Frontal cortex (tissue), 2 donors: ENCODE measurements around a stretch of chr22.

GRCh38 chr22:30971014-30971783, 2.6 kb upstream of the MORC2 start:
- RAMPAGE, long total RNA: no peak

GRCh38 chr22:30972171-30973263, 3.9 kb upstream of the MORC2 start:
- RAMPAGE, long total RNA: no peak

- RAMPAGE, long total RNA: no peak
Measured at GRCh38 chr22:30974735-30975391, 6.3 kb upstream of the MORC2 start.

DNA sequence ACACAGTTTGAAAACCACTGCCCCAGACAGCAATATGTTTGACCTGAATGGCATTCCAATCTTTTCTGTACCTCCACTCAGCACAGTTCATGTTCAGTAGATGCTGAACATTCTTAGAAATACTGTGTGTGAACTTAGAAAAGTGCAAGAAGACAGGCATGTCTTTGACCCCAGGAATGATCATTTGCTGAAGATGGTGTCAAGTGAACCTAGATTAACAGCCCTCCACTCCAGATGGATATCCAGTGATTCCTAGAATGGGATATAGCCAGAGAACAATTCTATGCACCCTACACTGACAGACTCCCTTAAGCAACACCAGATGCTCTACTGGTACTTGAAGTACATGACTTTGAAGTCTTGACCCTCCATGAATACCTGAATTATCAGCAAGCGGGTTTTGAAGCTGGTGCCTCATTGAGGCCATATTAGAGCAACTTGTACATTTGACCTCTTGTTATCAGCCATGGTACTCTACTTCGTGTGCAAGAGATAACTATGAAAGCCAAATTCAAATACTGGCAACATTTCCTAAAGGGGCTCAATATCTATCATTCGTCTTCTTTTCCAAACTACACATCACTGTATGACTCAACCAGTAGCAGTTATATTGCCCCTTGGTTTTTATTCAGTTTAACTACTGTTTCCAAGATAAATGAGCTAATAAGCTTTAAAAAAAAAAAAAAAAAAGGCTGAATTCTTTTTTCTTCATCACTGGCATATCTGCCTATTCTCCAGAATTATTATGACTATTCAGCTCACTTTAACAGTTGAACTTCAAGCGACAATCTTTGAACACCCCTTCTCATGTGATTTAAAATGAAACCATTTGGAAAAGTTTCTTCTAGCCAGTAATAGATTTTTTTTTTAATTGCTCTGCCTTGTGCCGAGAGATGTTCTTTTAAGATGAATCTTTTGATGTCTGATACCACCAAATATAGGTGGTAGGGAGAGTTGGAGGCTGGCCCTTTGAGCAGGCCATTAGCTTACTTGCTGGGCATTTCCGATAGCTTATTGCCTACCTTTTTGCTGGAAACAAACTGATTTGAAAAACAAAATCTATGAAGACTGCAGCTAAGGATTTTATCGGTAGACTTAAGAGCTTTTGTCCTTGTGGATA, 7.2 kb upstream of the MORC2 start:
- RAMPAGE, long total RNA: no peak

- RAMPAGE, long total RNA: no peak
Measured at GRCh38 chr22:31078804-31079674, 2.1 kb upstream of the SMTN start.

- RAMPAGE, long total RNA: no peak
Measured at GRCh38 chr22:31195249-31195911, 16.7 kb upstream of the LIMK2 start.

- RAMPAGE, long total RNA: no peak
Measured at GRCh38 chr22:31204228-31204807, 7.8 kb upstream of the LIMK2 start.

DNA sequence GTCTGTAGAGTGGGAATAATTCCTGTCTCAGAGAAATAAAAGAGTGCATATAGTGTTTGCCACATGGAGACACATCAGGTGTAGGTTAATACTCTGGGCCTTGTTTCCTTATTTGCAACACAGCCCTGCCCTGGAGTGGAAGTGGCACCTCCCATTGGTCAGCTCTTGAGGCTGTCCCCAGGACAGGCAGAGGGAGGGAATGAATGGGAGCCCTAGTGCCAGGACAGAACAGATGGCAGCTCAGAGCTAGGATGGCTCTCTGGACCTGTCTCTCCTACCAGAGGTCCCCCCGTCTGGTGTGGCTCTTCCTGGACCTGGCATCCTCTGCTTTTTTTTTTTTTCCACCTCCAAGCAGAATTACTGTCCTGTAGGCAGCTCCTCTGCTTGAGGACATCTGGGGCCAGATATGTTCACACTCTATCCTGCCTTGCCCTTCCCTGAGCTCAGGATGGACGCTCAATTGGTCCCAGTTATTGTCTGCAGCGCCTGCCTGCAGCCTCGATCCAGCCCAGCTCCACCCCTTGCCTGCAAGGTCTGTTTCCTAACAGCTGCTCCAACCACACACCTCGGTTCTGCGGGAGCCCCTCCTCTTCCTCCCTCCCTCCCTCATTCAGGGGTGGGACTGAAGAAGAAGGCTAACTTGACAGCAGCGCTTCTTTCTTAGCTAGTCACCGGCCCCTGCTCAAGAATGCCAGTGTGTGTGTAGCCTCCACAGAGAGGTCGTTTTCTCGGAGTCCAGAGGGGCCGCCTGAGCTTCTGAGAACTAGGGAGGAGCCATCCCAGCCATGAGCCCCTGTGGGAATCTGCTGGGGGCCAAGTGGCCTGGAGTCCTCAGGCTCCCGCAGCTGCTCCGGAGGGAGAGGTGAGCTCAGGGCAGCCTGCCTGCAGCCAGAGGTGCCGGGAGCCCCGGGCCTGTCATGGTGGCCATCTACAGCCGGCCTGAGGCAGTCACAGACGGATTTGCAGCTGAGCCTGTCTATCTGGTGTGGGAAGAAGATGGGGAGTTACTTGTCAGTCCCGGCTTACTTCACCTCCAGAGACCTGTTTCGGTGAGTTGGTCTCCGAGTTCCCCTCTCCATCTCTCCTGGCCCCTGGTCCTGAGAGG, 36.0 kb downstream of the LIMK2 start:
- RAMPAGE, long total RNA: no peak

DNA sequence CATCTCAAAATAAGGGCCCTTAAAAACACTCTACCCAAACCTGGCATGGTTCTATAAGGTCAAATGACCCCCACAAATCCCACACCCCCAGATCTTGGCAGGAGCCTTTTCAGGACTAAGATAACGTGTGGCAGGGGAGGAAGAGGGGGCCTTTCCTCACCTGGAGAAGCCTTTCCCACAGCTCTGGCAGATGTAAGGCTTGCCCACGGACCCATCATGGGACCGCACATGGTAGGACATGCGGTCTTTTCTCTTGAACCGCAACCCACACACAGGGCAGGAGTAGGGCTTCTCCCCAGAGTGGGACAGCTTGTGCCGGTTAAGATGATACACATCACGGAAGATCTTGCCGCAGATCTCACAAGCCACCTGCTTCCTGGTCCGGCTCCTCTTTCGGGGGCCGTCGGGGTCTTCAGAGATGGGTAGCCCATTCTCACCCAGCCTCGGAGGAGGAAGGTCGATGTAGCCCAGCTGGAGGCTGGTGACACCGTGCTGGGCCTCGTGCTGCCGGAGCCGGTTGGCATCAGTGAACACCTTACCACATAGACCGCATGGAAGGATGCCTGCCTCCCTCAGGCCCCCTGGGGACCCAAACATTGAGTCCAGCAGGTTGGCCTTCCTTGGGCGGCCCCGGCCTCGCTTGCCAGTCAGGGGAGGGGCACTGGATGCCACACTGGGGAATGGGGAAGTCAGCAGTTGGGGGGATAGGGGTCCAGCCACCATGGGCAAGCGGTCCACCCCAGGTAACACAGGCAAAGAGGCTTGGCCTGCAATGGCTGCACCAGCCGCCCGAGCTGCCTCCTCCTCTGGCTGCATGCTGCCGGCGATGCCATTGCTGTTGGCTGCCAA, 1.8 kb downstream of the PATZ1 start:
- RAMPAGE, long total RNA: no peak

- RAMPAGE, long total RNA: no peak
Measured at GRCh38 chr22:31400080-31400620, 746 bp downstream of the DRG1 start.

GRCh38 chr22:31402917-31403320, 3.5 kb downstream of the DRG1 start:
- RAMPAGE, long total RNA: no peak

GRCh38 chr22:31490038-31490353, 354 bp upstream of the EIF4ENIF1 start:
- RAMPAGE, long total RNA: no peak

DNA sequence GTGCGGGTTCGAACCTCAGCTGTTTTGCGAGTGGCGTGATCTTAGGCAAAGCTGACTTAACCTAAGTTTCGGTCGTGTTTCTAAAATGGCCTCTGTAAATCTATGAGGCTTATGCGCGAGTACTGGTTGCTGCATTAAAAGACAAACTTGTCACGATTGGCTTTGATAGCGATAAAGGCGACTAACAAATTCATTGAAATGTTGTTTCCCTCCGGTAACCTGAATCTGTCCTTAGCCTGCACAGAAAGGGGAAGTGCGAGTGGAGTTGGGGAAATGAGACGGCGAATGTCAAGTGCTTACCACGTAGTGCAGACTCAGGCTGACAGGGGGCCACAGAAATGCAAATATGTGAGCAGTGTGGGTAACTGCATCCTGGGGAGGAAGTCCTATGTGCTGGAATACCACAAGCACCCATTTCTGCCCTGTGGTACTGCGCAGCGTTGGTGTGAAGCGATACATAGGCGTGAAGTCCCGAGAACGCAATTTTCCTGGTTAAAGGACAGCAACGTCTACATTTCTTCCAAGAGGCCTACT, 779 bp upstream of the EIF4ENIF1 start:
- RAMPAGE, long total RNA: no peak

DNA sequence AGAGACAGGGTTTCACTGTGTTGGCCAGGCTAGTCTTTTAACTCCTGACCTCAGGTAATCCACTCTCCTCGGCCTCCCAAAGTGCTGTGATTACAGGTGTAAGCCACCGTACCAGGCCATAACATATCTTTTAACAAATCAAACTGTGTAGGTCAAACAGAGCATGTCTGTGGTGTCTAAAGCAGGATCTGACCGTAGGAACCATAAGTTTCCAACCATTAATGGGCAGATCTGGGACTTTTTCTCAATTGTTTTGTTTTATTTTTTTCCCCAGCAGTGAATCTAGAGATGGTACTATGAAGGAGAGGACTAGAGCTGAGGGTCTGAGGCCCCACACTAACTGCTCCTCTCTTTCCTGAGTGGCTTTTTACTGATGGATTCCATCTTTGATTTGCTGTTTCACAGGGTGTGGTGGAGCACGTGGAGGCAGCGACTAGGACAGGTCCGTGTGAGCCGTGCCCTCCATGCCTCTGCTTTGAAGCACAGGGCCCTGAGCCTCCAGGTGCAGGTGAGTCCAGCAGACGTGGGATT, 64.6 kb downstream of the SFI1 start:
- RAMPAGE, long total RNA: no peak

GRCh38 chr22:31626228-31626953, 35.6 kb downstream of the PISD start:
- RAMPAGE, long total RNA: no peak

DNA sequence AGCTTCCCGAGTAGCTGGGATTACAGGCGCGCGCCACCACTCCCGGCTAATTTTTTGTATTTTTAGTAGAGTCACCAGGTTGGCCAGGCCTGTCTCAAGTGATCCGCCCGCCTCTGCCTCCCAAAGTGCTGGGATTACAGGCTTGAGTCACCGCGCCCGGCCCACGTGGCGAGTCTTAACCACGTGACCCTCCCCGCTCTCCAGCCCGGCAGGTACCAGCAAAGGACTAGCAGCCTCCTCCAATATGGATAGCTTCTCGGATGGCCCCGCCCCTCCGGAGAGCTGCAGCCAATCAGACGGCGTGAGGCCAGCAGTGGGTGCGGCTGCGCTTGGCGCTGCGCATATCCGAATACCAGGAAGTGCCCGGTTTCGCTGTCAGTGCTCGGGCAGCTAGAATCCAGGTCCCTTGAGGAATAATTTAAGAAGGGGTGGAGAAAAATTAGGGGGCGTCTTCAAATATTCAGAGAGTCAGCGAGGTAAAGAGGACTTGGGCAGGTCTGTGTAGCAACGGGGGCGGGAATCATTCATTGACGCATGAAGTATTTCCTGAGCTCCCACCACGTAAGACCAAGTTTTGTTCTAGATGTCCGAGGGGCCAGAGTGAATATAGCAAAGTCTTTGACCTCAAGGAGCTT, 14.7 kb upstream of the PISD start:
- RAMPAGE, long total RNA: no peak

DNA sequence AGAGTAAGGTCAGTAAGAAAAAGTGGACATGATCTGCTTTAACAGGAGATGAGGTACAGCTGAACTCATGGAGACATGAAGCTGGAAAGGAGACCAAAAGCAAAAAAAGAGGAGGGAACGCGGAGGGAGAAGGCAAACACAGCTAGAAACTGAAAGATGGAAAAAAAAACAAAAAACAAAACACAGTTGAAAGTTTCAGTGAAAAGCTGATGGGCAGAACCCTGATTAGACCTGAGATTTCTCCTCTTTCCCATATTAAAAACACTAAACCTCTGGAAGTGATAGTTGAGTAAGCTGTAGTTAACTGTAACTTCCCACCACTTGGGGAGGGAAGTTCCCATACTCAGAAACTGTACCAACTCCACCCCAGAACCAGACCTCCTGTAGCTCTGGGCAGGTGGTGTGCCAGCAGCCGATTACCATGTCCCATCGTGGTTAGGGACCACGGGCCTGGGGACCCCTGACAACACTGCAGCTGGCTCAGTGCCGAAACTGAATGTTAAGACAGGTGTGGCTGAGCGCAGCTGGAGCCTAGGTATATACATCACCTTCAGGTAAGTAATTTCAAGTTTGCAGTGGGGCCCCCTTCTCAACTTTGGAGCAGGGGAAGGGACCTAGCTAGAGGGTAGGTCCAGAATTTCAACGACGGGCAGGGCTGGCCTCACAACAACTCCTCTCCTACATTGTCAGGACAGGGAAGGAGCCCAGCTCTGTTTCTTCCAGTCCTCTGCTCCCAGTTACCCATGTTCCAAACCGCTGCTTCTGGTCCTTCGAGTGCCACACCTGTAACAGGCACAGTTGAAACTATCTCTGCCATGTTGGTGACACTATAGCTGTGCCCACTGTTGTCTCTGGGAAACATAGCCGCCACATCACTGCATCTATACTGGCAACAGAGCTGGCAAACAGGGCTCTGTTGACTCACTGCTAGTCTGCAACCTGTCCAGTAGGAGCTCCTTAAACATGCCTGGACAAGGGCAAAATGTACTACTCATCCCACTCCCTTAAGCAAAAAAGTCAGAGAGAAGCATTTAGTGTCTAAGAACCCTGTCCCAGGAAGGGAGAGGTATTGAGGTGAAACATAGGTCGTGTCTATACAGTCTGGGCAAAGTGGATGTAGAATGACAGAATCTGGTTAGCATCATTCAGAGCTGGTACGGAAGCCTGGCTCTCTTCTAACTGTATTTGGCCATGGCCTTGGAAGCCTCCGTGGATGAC, 20.8 kb upstream of the PISD start:
- RAMPAGE, long total RNA: no peak

DNA sequence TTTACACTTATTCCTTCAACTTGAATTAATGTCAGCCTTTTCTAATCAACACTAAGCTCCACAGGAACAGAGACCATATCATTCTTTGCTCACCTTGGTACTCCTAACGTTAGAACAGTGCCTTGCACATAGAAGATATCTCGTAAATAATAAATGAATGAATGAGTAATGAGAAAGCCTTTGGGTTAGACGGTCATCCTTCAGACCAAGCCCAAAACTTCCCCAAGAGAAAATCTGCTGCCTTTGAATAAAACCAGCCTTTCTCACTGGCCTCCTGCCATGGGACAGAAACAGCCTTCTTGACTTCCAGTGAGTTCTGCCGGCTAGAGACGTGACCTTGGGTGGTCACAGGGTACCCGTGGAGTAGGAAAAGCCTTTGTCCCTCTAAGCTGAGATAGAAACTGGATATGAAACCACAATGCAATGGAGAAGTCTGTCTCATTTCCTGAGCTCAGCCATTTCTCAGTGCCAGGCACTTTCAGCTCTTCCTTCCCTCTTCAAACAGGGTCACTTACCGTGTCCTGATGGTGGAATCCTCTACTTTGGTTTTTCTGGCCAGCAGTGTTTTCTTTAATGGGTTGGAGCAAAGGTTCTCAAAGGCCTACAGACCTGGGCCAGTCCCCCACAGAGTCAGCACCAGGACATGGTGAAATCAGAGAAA, 21.2 kb upstream of the YWHAH start:
- RAMPAGE, long total RNA: no peak

- RAMPAGE, long total RNA: no peak
Measured at GRCh38 chr22:31973690-31974234, 29.4 kb downstream of the YWHAH start.

- RAMPAGE, long total RNA: no peak
Measured at GRCh38 chr22:32059464-32060008, 16.5 kb downstream of the SLC5A1 start.